Brain (tissue), 1 donor: ENCODE measurements around the gene FOXJ2.

DNA sequence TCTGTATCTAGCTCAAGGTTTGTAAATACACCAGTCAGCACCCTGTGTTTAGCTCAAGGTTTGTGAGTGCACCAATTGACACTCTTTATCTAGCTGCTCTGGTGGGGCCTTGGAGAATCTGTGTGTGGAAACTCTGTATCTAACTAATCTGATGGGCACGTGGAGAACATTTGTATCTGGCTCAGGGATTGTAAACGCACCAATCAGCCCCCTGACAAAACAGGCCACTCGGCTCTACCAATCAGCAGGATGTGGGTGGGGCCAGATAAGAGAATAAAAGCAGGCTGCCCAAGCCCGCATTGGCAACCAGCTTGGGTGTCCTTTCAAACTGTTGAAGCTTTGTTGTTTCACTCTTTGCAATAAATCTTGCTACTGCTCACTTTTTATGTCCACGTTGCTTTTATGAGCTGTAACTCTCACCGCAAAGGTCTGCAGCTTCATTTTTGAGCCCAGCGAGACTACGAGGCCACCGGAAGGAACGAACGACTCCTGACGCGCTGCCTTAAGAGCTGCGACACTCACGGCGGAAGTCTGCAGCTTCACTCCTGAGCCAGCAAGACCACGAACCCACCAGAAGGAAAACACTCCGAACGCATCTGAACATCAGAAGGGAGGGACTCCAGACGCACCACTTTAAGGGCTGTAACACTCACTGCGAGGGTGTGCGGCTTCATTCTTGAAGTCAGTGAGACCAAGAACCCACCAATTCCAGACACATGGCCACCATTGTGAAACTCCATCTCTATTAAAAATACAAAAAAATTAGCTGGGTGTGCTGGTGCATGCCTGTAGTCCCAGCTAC is 9.8 kb downstream of the SLC2A14 start:
- RRBS, result no CpG with 5 or more reads among the region's 22 CpGs

DNA sequence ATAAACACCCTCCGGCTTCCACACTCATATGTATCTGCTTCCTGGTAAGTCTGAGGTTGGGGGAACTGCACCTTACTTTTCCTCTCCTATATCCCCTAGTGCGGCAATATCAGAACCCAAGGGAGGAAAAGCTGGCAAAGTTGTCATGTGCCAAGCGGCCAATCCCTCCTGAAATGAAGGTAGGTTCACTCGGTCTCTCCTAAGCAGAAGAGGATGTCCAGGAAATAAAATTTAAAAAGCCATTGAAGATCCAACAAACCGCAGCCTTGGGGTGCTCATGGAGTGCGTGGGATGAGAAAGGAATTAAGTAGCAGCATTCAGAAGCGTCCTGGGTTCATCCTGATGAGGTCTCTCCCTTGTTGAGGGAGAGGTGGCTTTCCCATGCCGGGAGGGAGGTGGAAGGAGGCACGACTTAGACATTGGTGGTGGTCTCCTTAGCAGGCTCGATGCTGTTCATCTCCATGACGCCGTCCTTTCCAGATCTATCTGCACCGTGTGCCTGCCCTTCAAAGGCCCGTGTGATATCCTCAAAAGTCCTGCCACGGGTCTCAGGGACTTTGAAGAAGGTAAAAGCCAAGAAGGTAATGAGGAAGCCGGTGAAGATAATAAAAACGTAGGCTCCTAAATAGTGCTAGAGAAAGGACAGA is 14.9 kb downstream of the SLC2A3 start:
- RRBS, result no CpG with 5 or more reads among the region's 17 CpGs

DNA sequence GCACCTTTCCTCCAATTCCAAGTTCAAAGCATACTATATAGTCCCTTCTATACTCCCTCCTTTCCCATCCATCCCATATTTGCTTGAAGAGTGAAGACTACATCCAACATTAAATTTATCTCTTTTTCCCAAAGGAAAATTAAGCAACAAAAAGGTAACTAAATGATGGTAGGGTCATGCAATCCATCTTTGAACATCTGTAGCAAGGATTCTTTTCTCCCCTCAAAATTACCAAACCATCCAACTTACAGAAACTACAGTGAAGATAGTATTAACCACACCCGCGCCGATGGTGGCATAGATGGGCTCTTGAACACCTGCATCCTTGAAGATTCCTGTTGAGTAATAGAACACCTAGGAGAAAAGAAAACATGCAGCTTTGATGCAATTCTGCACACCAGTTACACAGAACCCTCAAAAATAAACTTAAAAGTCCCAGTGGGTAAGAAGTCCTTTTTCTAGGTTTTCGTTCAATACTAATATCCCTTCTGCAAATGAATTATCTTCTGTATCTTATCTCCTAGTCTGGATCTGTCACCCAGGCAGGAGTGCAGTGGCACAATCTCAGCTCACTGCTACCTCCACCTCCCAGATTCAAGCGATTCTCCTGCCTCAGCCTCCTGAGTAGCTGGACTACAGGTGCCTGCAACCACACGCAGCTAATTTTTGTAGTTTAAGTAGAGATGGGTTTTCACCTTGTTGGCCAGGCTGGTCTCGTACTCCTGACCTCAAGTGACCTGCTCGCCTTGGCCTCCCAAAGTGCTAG is 10.2 kb downstream of the SLC2A3 start:
- RRBS, result no CpG with 5 or more reads among the region's 8 CpGs

DNA sequence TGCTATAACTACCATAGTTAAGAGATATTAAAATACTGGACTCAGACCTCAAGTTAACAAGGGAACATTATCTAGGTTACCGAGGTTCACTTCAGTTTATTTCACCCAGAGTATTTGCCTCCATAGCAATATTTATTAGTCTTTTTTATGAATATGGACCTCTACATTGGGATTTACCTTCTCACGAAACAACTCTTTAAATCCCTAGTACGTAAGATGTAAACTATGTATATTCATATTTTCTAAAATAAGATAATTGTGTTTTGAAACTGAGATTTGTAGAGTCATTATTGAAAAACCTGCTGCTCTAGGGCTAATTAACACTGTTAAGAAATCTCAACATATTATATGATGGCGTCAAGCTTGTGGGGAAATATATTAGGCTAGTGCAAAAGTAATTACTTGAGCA is 9.1 kb downstream of the SLC2A3 start:
- RRBS, result no CpG with 5 or more reads among the region's 4 CpGs

DNA sequence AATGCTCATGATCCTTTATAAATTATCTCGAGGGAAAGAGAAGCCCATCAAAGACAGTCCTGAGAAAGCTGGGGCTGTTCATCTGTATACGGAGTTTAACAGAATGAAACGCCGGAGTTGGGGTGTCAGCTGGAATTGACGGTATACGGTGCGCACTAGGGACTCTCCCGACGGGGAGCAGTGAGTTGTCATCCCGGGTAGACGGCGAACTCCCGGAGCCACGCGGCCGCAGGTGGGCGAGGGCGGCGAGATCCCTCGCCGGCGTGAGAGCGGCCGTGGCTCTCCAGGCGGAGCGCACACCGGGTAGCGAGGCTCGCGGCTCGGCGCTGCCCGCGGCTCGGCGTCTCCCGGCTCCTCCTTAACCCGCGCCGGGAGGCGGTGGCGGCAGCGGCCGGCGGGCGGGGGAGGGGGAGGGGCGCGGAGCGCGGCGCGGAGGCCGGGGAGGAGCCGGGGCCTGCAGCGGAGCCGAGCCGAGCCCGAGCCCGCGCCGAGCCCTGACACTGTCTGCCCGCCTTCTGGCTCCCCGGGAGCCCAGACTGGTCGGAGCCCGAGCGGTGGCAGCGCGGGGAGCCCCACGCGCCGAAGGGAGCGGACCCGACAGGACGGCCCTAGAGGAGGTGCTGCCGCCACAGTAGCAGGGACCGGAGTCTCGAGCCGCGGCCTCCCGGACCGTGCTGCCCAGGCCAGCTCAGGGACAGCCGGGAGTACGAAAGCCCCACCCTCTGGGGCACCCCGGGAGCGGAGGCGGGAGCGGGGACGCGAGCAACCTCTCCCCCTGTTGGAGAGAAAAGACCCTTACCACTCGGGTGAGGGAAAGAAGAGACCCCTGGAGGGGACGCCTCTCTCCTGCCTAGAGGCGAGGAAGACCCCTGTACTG is at the start of gene FOXJ2:
FOXJ2 (plus strand) TSS at position 457 of the 877 bp plus-strand sequence.
- RRBS, result 2% methylated on average over 48 of the region's 92 CpGs

DNA sequence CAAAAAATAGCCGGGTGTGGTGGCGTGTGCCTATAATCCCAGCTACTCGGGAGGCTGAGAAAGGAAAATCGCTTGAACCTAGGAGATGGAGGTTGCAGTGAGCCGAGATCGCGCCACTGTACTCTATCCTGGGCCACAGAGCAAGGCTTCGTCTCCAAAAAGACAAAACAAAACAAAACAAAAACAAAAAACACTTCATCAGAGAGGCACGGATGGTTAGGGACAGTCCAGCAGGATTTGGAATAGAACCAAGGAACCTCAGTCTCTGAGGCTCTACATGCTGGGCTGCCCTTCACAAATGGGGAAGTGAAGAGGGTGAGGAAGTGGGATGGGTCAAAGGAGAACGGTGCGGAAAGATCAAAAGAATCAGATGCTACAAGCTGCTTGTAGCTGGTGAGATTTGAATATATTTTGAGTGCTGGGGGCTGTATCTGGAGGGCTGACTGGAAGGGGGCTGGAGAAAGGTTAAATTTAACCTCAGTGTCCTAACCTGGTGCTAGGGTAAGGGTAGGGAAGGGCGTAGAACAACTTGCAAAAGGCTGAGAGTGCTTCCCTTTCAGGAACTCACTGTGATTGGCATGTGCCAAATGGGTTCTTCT is 4.5 kb downstream of the FOXJ2 start:
- RRBS, result no CpG with 5 or more reads among the region's 12 CpGs

- RRBS, result no CpG with 5 or more reads among the region's 14 CpGs
Measured at GRCh38 chr12:8038644-8039158, 6.2 kb downstream of the FOXJ2 start.

DNA sequence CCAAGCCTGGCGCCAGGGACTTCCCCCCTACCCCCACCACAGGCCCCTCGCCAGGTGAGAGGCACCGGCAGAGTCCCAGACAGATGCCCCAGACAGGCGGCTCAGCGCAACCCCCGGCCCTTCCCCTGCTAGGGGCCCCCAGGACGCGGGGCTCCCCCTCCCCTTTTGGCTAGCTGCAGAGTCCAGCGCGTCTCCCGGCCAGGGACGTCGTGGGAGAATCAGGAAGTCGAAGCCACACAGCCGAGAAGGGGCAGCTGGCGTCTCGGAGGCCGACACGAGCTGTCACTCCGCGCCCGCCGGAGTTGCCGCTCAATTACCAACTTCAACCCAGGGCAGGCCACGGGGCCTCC is 65.9 kb upstream of the CLEC6A start:
- RRBS, result 11% methylated on average over 5 of the region's 25 CpGs

- RRBS, result no CpG with 5 or more reads among the region's 14 CpGs
Measured at GRCh38 chr12:8680993-8682048, 16.5 kb upstream of the RIMKLB start.

GRCh38 chr12:8692376-8693047 is 5.3 kb upstream of the RIMKLB start:
- RRBS, result no CpG with 5 or more reads among the region's 6 CpGs

- RRBS, result no CpG with 5 or more reads among the region's 13 CpGs
Measured at GRCh38 chr12:8844727-8845304, 22.4 kb downstream of the A2ML1 start.

DNA sequence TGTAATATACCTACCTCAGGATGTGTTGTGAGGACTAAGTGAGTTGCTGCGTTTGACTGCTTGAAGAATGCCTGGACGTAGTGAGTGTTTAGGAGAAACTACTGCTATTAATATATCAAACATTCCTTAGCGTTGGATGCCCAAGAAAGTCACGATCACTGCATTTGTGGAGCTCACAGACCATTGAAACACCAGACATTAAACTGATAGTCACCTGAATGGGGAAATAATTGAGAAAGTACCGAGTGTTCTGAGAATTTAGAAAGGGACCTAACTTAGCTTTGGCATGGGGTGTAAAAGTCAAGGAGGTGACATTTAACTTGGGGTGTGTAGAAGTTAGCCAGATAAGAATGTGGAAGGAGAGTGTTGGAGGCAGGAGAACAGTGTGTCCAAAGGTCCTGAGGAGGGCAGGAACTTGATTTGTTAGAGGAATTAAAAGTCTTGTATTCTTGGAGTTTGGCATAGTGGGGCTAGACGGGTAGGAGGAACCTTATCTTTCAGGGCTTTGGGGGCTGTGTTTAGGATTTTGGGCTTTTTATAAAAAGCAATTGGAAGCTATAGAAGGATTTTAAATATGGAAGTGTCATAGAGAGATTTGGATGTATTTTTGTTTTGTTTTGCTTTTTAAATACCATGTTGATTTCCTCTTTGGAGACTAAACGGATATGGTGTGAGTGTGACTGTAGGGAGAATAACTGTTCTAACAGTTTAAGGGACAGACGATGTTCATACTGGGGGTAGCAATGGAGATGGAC is 11.1 kb downstream of the PHC1 start:
- RRBS, result no CpG with 5 or more reads among the region's 8 CpGs

DNA sequence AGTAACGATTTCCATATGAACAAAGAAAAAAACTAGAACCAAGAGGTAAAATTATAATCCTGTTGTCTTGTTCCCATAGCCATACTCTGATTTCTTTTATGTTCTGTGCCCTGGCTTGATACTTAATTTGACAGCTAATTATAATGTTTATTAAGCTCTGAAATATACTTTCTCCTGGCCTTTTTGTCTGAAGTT is 51.9 kb downstream of the A2M start:
- RRBS, result no CpG with 5 or more reads among the region's 1 CpG

- RRBS, result no CpG with 5 or more reads among the region's 7 CpGs
Measured at GRCh38 chr12:9366972-9367686, 158.9 kb upstream of the PZP start.

DNA sequence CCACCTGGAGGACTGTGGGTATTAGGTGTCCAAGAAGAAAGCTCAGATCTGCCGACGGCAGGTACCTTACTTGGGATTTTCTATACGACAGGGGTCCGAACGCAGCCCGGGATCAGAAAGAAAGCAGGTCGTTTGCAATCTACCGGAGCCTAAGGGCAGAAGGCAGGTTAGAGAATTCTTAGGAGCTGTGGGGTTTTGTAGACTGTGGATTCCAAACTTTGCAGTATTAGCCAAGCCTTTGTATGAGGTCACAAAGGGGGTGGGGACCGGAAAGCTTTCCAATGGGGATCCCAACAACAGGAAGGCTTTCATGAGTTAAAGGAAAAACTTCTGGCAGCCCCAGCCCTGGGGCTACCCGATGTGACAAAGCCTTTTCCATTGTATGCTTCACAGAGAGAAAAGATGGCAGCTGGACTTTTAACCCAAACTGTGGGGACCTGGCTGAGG is 199.1 kb upstream of the PZP start:
- RRBS, result no CpG with 5 or more reads among the region's 10 CpGs

DNA sequence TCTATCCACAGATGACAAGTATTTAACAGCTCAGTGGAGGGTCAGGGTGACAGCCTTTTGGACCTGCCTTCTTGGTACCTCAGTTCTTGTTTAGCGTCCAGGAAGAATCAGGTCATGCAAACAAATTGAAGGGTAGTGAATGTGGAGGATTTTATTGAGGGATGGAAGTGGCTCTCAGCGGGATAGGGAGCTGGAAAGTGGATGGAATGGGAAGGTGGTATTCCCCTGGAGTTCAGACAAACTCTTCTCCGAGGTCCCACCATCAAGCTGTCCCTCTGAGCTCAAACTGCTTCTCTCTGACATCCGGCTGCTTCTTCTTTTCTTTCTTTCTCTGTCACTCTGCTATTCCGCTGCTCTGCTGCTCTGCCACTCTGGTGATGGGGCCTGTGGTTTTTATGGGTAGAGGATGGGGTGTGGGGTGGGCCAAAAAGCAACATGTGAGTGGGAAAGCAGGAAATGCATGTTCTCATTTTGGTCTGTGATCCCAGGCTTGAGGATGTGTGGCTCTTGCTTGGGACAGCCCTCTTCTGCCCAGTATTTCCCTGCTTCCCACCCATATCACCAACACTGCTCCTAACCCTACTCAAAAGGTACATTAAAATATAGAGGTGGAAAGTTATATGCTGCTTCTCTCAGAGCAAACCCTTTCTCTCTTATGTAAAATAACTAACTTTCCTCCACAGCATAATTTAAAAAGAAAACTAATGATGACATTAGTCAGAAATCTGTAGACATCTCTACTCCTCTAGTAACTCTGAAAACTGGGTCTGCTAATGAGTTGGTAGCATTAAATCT is 32.7 kb downstream of the CLEC2D start:
- RRBS, result no CpG with 5 or more reads among the region's 5 CpGs

DNA sequence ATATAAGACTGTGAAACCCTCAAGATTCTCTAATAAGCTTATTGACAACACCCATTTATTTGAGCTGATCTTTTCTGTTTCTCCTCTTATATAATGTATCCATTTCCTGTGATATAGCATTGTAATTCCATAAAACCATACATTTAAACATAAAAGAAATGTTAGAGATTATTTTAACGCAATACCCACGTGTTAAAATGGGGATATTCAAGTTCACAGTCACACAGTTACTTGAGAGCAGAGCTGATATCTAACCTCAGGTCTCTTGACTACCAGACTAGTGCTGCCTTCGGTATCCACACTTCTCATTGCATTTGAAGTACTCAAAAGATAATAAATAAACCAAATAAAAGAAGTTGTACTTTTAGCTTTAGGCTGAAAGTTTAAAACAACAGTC is 30.7 kb downstream of the CD69 start:
- RRBS, result no CpG with 5 or more reads among the region's 3 CpGs

GRCh38 chr12:9732850-9733414 is 27.8 kb downstream of the CD69 start:
- RRBS, result no CpG with 5 or more reads among the region's 8 CpGs

DNA sequence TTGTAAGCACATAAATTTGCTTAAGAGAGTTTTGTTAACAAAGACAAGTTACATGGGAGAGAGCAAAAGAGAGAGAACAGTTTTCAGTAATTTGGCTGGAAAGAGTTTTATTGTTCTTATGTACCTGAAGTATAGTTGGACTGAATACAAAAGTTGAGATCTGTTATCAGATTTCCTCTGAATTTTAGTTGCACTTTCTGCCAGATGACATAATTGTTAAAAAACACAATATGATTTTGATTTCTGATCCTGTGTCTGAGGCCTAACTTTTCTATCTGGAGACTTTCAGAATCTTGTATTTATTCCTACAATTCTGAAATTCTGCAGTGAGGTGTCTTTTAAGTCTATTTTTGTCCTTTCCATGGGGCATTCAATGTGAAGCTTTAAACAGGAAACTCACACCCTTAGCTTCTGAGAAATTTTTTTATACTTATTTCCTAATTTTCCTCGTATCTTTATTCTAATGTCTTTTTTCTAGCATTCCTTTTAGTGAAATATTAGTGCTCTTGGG is 23.3 kb downstream of the CD69 start:
- RRBS, result no CpG with 5 or more reads among the region's 1 CpG

GRCh38 chr12:9776552-9777123 is 15.9 kb upstream of the CD69 start:
- RRBS, result no CpG with 5 or more reads among the region's 5 CpGs